Suprapubic skin (tissue), 4 donors: ENCODE data around the gene AMHR2.

DNA sequence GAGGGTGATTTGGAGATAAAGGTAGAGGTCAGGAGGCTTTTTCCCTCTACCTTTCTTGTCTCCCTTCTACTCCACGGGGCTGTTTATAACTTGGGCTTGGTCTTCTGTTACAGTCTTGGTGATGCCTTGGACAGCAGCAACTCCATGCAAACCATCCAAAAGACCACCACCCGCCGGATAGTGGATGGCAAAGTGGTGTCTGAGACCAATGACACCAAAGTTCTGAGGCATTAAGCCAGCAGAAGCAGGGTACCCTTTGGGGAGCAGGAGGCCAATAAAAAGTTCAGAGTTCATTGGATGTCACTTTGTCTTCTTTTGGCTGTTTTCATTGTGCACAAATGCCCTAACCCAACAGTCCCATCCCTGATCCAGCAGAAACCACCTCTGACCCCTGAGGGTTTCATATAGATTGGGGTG, 3.7 kb downstream of the KRT18 start:
- PRO-cap = no peak
- RAMPAGE, long total RNA, 4 experiments = no peak in any of the 4 experiments

GRCh38 chr12:53021678-53022739, 15.8 kb downstream of the EIF4B start:
- PRO-cap = no peak
- RAMPAGE, long total RNA, 4 experiments = start-site peak on the plus strand in 2 of 4 experiments, at chr12:53021804-53022615 at its widest, 88 to 215 reads per replicate

- PRO-cap = no peak
- RAMPAGE, long total RNA, 4 experiments = no peak in any of the 4 experiments
Observed at GRCh38 chr12:53040456-53041119, 9.3 kb upstream of the TNS2 start.

- PRO-cap = bidirectional peak, plus-strand start at chr12:53048008, minus-strand start at chr12:53047829
- RAMPAGE, long total RNA, 4 experiments = no peak in any of the 4 experiments
Observed at GRCh38 chr12:53047774-53048078, 2.1 kb upstream of the TNS2 start.

DNA sequence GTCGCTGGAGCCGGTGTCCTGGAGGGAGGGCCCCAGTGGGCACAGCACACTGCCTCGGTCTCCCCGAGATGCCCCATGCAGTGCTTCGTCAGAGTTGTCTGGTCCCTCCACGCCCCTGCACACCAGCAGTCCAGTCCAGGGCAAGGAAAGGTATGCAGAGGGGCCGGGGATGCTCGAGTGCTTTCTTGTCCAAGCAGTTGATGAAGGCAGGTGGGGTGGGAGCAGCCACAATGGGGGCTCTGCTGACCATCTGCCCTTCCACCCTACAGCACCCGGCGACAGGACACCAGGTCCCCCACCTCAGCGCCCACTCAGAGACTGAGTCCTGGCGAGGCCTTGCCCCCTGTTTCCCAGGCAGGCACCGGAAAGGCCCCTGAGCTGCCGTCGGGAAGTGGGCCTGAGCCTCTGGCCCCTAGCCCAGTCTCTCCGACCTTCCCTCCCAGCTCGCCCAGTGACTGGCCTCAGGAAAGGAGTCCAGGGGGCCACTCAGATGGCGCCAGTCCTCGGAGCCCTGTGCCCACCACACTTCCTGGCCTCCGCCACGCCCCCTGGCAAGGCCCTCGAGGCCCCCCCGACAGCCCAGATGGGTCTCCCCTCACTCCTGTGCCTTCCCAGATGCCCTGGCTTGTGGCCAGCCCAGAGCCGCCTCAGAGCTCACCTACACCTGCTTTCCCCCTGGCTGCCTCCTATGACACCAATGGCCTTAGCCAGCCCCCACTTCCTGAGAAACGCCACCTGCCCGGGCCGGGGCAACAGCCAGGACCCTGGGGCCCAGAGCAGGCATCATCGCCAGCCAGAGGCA, 10.7 kb downstream of the TNS2 start:
- PRO-cap = no peak
- RAMPAGE, long total RNA, 4 experiments = no peak in any of the 4 experiments

DNA sequence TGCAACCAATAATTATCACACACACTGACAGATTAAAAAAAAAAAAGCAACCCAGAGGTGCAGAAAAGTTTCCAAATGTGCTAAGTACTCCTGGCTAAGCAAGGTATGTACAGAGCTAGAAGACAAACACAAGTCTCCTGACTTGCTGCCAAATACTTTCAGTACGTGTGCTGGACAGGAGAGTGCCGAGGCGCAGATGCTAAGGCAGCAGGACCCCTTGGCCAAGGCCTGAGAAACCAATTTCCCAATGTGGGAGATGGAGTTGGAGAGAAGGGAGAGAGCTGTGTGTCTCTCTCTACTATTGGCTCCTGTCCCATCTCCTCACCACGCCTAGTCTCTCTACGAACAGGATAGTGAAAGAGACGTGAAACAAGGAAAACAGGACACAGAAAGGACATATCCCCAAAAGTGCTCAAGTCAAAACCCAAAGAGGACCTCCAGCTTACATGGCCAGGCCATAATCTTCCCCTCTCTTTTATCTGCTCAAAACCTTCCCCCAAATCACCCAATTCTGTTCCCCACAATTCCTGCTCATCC, 5.3 kb downstream of the SPRYD3 start:
- PRO-cap = no peak
- RAMPAGE, long total RNA, 4 experiments = no peak in any of the 4 experiments

DNA sequence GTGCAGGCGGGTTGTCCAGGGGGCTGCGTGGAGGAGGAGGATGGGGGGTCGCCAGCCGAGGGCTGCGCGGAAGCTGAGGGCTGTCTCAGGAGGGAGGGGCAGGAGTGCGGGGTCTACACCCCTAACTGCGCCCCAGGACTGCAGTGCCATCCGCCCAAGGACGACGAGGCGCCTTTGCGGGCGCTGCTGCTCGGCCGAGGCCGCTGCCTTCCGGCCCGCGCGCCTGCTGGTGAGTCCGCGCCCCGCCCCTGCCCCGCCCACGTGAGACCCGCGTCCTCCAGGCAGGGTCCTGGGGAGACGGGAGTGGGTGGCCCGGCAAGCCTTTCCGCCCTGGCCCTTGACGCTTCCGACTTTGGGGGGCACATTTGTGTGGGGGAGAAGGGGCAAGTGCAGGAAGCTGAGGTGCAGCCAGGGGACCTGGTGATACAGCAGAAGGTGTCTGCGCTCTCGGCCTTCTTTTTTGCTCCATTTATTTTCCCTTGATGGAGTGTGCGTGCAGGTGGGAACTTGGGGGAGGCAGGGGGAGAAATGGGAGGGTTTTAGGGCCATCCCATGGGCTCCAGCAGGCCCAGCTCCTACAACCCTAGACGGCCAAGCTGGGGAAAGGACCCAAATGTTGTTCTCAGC, 469 bp downstream of the IGFBP6 start:
- PRO-cap = no peak
- RAMPAGE, long total RNA, 4 experiments = no peak in any of the 4 experiments

DNA sequence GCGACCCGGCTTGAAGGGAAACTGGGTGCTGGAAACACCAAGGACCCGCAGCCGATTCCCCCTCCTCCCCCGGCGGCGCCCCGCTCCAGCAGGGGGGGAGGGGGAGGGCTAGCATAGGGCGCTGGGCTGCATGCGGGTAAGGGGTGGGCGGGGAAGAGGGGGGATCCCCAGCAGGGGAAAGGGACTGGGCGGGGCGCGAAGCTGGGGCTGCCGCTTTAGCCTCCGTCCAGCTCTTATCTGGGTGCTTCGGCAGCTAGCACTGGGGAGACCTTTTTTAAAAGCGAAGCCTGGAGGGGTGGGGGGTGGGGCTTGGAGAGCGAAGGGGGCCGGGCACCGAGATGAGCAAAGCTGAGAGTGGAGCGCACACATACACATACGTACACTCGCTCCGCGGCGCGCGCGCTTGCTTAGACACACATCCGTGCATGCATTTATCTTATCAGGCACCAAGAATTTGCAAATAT, 11.9 kb downstream of the RARG start:
- PRO-cap = bidirectional peak, plus-strand start at position 374 of the sequence, minus-strand start at position 239 of the sequence
- RAMPAGE, long total RNA, 4 experiments = no peak in any of the 4 experiments

DNA sequence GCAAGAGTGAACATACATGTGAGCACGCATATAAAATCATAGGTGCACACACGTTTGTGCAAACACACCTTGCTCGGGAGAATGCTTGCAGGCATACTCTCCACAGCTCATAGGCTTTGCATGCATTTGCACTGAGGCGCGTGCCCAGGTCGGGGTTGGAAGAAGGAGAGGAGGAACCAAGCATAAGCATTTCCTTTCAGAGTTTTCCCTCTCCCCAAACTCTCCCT, 11.5 kb downstream of the RARG start:
- PRO-cap = no peak
- RAMPAGE, long total RNA, 4 experiments = no peak in any of the 4 experiments

- PRO-cap = no peak
- RAMPAGE, long total RNA, 4 experiments = start-site peak on the minus strand in 1 of 4 experiments, at chr12:53228606-53228860 at its widest, 58 reads per replicate
Observed at GRCh38 chr12:53228362-53229070, 3.5 kb downstream of the RARG start.

DNA sequence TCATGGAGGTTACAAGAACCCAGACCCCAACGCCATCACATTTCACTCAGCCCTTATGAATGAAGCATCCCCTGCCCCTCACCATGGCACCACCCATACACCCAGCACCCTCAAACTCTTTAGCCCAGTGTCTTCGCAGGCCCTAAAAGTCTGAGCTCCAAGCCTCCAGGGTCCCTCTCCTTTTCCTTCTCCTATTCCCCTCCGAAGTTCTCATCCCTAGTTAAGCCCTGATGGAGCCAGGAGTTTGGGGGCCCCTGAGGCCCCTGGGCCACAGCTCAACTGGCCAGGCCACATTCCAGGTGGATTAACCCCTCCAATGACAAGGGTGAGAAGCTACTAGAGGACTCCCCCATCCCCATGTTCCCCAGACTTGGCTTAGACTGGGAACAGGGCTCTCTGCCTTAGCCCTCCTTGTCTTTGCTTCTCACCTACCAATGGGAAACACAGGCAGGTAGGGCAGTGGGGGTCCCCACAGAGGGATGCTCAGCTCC, 2.6 kb downstream of the RARG start:
- PRO-cap = no peak
- RAMPAGE, long total RNA, 4 experiments = start-site peak on the minus strand in 1 of 4 experiments, centred at position 258 of the sequence, 22 reads per replicate

- PRO-cap = unidirectional peak, minus-strand start at chr12:53234350
- RAMPAGE, long total RNA, 4 experiments = no peak in any of the 4 experiments
Observed at GRCh38 chr12:53234026-53234749, 2.2 kb upstream of the RARG start.

DNA sequence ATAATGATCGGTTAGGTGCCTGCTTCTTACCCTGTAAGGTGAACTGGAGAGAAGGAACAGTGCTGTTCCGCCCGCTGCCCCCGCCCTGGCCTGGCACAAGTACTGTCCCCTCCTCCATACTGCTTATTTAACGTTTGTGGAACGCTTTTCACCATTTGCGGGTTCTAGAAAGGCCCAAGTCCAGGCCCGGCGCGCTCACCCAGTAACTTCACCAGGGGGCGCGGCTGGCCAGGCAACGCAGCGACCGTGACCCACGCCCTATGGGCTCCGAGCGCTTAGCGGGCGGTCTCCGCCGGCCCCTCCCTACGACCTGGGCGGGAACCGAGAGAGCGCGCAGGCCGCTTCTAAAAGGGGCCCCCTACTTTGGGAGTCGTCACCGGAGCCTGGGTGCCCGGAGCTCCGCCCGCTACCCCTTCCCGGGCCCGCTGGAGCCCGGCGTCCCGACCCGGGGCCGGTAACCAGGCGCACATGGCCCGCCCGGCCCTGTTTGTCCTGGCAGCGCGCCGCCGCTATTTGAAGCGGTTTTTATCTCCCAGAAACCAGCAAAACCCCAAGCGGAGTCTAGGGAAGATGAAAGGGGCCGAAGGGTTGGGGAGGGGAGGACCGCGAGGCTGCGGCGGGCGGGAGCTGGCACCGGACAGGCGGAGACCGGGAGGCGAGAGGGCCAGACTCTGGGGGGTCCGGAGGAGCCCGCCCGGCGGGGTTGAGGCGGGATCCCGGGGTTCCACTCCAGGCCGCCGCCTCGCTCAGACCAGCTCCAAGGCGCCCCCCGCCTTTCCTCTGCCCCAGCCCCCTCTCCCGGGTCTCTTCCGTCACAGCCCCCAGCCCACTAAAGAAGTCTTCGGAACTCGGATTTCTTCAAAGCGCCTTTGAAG, 3.5 kb upstream of the AAAS start:
- PRO-cap = bidirectional peak, plus-strand start at position 306 of the sequence, minus-strand start at position 204 of the sequence
- RAMPAGE, long total RNA, 4 experiments = no peak in any of the 4 experiments

DNA sequence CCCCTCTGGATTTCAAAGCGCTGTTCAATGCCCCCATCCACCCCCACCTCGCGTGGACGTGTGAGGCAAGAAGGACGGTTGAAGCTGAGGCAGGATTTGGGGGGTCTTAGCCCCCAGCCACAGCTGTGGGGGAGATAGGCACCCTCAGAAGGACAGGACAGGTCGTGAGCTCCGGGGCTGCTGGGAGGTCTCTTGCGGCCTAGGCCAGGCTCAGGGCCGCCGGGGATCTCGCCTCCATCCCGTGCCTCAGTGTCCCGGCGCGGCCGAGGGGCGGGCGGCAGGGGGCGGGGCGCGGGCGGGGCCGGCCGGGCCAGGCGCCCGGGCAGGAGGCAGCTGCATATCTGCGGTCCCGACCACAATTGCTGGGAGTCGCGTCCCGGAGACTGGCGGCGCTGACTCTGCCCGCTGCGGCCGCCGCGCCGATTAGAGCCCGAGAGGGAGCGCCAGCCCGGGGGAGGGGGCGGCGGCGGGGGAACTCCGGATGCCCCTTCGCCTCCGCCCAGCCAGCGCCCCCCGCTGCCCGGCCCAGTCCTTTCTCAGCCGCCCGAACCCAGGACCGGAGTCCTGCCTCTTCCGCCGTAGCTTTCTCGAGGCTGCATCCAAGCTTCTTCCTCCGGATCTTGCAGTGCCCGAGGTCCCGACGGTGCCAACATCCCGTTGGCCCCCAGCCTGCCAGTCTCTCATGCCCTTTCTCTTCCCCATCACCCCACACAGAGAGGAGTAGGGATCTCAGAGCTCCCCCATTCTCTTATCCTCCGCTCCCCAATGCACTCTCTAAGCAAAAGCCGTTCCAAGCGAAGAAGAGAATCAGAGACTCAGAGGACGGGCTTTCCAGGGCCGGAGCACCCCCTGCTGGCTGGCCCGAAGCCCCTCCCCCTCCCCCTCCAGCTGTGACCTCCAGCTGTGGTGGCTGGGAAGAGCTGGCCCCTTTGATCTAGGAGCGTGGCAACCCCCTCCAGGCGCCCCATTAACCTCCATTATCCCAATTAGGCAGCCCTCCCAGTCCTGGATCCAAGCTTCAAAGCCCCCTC, 8.7 kb upstream of the SP7 start:
- PRO-cap = unidirectional peak, plus-strand start at position 367 of the sequence; unidirectional peak, minus-strand start at position 425 of the sequence
- RAMPAGE, long total RNA, 4 experiments = no peak in any of the 4 experiments

- PRO-cap = bidirectional peak, plus-strand start at chr12:53380810, minus-strand start at chr12:53380593
- RAMPAGE, long total RNA, 4 experiments = start-site peak on the plus strand in 3 of 4 experiments, at chr12:53380795-53380885 at its widest, 5 to 48 reads per replicate
Observed at GRCh38 chr12:53380519-53380943, 555 bp downstream of the SP1 start.

DNA sequence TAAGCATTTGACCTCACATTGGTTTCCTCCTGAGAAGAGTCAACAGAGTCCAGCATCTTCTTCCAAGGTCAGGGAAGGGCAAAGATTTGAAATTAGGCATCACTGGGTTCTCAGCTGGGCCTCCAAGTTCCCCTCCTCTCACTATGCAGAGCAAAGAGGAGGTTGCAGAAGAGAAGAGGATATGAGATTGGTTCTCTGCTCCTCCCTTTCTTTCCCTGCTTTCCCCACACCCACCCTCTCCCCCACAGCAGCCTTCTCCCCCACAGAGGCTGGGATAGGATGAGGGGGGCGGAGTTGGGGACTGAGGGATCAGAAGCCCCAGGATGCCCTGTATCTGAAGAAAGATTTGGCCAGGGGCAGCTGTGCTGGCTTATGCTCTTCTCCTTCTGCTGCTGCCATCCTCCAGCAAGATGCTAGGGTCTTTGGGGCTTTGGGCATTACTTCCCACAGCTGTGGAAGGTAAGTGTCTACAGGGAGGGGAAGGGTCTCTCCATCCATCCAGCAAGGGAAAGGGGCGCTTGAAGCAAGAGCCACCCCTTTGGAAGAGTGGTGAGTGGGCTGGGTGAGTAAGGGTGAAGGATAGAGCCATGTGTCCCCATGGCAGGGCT, at the start of gene AMHR2:
AMHR2 (plus strand) TSS at position 331 of the 608 bp plus-strand sequence.
- PRO-cap = no peak
- RAMPAGE, long total RNA, 4 experiments = no peak in any of the 4 experiments

DNA sequence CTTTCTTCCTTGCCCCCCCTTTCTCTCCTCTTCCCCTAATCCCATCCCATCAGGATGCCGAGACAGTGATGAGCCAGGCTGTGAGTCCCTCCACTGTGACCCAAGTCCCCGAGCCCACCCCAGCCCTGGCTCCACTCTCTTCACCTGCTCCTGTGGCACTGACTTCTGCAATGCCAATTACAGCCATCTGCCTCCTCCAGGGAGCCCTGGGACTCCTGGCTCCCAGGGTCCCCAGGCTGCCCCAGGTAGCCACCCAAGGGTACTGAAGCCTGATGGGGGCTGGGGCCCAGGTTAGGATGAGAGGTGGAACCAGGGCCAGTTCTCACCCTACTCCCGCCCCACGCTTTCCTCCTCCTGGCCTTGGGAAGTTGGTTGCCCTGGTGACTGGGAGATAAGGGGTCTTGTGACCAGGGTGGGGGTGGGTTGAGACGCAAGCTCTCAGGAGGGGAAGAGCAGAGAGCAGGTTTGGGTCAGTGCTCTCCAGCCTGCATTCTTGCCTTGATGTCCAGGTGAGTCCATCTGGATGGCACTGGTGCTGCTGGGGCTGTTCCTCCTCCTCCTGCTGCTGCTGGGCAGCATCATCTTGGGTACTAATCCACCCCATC, 1.1 kb downstream of the AMHR2 start:
- PRO-cap = no peak
- RAMPAGE, long total RNA, 4 experiments = no peak in any of the 4 experiments

DNA sequence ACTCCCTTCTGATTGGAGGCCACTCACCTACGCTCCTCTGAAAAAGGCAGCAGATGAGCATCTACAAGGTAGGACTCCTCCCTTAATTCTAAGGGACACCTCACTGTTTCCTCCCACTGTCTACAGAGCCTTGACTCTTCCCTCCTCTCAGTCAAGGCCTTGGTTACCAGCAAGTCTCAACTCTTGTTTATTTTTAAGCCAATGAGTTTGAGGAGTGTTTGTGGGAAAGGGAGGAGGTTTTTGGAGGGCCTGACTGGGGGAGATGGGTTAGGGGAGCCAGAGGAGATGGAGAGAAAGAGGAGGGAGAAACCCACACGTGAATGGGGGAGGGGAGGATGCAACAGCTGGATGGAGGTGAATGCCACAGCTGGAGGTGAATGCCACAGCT, 841 bp downstream of the MAP3K12 start:
- PRO-cap = no peak
- RAMPAGE, long total RNA, 4 experiments = no peak in any of the 4 experiments

- PRO-cap = no peak
- RAMPAGE, long total RNA, 4 experiments = no peak in any of the 4 experiments
Observed at GRCh38 chr12:53538379-53538959, 31.2 kb upstream of the NPFF start.

GRCh38 chr12:53590380-53590998, 35.7 kb downstream of the ATF7 start:
- PRO-cap = no peak
- RAMPAGE, long total RNA, 4 experiments = no peak in any of the 4 experiments